Left lung (tissue), 1 donor: ENCODE measurements around the genes KCNK7 and KAT5.

- PRO-cap: no peak
Measured at GRCh38 chr11:65397061-65397679, 10.7 kb downstream of the FRMD8 start.

- PRO-cap: no peak
Measured at GRCh38 chr11:65414536-65415159, 28.2 kb downstream of the FRMD8 start.

DNA sequence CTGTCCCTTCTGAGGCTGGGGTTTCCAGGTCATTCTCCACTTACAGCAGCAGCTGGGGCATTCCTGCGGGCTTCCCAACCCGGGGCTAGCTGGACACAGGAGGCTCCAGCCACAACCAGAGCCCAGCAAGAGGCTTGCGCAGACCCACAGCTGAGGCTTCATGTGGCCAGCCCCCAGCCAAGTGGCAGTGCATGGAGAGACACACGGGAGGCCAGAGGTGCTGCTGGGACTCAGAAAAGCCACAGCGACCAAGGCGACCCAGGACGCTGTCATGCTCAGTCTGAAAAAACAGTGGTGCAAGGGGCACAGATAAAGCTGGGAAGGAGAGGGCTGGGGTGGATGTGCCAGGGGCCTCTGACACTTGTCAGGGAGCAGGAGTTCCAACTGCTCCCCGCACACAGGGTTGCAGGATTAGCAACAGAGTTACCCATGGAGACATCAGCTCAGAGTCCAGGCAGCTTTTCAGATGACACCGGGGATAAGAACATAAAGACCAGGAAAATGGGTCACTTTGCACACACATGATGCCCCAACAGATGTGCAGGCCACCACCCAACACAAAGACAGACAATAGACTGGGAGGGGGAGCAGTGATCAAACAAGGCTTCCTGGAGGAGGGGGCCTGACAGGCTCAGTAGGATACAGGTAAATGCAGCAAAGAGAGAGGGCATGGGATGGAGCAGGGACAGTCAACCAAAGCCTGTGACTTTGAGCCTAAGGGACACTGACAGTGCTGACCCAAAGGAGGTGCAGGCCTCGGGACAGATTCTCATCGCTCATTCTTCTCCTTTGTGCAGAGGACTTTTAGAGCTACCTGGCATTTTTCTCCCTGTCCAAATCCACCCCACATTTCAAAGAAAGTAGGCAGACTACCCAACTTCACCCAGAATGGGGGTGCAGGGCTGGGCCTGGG lies 29.3 kb downstream of the FRMD8 start:
- PRO-cap: unidirectional peak, plus-strand start at position 662 of the sequence

- PRO-cap: bidirectional peak, plus-strand start at chr11:65418475, minus-strand start at chr11:65418481; bidirectional peak, plus-strand start at chr11:65419311, minus-strand start at chr11:65419010
Measured at GRCh38 chr11:65418406-65419479, 32.3 kb downstream of the FRMD8 start.

- PRO-cap: unidirectional peak, plus-strand start at chr11:65426710; unidirectional peak, plus-strand start at chr11:65426846
Measured at GRCh38 chr11:65426576-65426997, 40.1 kb downstream of the FRMD8 start.

- PRO-cap: unidirectional peak, plus-strand start at chr11:65427965; unidirectional peak, plus-strand start at chr11:65428195; unidirectional peak, plus-strand start at chr11:65428227; bidirectional peak, plus-strand start at chr11:65428602, minus-strand start at chr11:65428482
Measured at GRCh38 chr11:65427630-65428617, 41.5 kb downstream of the FRMD8 start.

DNA sequence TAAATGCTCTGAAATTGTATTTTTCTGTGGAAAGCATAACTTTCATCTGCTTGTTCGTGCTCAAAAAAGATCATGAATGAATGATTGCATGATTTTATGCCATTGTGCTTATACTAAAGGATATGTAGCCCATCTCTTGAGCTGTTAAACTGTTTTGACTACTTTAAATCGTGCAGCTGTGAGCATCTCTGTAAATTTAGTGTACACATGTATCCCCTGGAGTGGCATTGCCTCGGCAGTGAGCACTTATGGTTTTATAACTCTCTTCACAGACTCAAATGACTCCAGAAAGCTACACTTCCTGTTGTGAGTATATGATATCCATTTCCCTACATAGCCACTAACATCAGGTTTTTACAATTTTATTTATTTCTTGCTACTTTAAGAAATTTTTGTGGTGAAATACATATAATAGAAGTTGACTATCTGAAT lies 44.1 kb downstream of the FRMD8 start:
- PRO-cap: no peak

DNA sequence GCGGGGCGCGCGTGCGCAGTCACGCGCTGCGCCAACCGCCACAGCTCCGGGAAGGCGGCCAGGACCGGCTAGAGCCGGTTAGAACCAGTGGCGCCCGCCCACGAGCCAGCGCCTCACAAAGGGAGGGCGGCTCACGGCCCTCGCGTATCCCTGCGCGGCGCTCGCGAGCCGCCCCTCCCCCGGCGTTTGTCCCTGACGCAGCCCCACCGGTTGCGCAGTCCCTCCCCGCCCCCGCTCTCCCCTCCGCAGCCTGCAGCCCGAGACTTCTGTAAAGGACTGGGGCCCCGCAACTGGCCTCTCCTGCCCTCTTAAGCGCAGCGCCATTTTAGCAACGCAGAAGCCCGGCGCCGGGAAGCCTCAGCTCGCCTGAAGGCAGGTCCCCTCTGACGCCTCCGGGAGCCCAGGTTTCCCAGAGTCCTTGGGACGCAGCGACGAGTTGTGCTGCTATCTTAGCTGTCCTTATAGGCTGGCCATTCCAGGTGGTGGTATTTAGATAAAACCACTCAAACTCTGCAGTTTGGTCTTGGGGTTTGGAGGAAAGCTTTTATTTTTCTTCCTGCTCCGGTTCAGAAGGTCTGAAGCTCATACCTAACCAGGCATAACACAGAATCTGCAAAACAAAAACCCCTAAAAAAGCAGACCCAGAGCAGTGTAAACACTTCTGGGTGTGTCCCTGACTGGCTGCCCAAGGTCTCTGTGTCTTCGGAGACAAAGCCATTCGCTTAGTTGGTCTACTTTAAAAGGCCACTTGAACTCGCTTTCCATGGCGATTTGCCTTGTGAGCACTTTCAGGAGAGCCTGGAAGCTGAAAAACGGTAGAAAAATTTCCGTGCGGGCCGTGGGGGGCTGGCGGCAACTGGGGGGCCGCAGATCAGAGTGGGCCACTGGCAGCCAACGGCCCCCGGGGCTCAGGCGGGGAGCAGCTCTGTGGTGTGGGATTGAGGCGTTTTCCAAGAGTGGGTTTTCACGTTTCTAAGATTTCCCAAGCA lies 27.1 kb upstream of the SCYL1 start:
- PRO-cap: bidirectional peak, plus-strand start at position 336 of the sequence, minus-strand start outside the sequence; bidirectional peak, plus-strand start at position 717 of the sequence, minus-strand start at position 696 of the sequence; bidirectional peak, plus-strand start at position 829 of the sequence, minus-strand start outside the sequence

GRCh38 chr11:65505168-65505499 lies 19.7 kb upstream of the SCYL1 start:
- PRO-cap: unidirectional peak, plus-strand start at chr11:65505274; unidirectional peak, plus-strand start at chr11:65505360

- PRO-cap: bidirectional peak, plus-strand start at chr11:65507225, minus-strand start at chr11:65507256
Measured at GRCh38 chr11:65506981-65507513, 17.8 kb upstream of the SCYL1 start.

GRCh38 chr11:65509230-65510166 lies 15.4 kb upstream of the SCYL1 start:
- PRO-cap: no peak

DNA sequence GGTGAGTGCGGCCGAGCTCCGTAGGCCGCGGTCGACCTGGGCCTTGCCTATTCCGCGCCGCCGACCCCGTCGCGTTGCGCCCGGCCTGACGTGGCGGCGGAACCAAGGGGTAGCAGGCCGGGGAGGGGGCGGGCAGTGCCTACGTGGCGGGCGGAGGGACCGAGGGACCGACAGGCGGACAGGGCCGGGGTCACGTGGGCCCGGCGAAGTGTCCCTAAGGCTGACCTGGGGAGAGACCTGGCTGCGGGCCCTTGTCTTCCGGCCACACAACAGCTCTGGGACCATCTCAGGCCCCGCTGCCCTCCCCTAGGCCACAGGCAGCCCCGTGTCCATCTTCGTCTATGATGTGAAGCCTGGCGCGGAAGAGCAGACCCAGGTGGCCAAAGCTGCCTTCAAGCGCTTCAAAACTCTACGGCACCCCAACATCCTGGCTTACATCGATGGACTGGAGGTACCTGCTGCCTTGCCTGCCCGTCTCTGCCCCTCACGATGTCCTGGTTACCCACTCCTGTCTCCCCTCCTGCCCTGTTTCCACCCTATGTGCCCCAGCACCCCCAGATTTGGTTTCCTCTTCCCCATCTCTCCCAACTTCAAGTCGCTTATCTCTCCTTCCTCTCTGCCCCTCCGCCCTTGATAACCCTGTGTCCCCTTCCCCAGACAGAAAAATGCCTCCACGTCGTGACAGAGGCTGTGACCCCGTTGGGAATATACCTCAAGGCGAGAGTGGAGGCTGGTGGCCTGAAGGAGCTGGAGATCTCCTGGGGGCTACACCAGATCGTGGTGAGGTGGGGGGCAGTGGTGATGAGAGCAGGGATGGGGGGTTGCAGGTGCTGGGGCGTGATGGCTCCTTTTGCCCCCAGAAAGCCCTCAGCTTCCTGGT lies 621 bp downstream of the SCYL1 start:
- PRO-cap: bidirectional peak, plus-strand start at position 217 of the sequence, minus-strand start at position 76 of the sequence; bidirectional peak, plus-strand start at position 521 of the sequence, minus-strand start at position 277 of the sequence

DNA sequence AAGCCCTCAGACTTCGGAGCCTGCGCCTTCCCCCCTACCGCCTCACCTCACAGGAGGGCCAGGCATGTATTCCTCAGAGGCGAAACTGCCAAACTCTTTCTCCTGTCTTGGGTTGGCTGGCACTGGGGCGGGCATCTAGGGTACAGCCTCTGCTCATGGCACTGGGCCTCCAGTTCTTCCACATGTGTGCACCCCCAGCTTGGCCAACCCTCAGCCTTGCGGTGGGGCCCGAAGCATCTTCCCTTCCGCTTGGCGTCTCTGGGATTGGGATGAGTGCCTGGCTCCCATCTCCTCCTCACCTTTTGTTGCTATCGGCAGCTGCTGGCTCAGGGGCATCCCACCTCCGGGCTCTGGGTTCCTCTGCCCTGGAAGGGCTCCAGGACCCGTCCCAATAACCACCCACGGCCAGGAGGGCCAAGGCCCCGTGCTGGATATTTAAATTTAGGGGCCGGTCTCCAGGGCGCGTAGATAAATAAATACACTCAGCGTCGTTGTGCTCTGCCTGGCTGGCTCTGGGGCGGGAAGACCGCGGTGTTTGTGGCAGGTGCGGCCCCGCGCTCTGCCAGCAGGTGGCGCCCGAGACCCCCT lies 1.5 kb downstream of the FAM89B start:
- PRO-cap: bidirectional peak, plus-strand start outside the sequence, minus-strand start at position 508 of the sequence

DNA sequence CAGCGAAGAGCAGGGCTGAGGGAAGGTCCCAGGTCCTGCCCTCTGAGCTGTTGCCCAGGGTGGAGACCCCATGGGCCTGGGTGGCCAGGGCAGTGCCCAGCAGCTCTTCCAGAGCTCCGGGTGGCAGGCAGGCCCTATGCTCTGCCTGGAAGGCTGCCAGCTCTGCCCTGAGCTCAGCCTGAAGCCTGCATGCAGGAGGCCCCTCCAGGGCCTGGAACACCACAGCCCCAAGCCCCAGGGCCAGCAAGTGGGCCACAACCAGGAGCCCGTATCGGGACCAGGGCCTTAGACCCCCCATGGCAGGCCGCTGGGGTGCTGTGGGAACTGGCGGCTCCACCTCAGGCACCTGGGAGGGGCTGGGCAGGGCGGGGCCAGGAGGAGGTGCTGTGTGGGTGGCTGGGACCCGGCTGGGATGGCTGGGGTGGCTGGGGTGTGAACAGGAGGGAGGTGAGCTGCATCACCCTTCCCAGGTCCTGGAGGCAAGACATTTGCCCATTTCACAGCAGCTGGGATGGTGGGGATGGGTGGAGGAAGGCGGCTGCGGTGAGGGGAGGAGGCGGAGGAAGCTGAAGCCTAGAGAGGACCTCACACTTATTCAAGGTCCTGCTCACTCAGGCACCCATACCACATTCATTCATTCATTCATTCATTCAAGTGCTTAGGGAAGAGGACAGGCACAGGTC lies at the start of gene KCNK7:
Gene KCNK7 (minus strand): TSS at position 326 of the 683 bp plus-strand sequence.
- PRO-cap: no peak

DNA sequence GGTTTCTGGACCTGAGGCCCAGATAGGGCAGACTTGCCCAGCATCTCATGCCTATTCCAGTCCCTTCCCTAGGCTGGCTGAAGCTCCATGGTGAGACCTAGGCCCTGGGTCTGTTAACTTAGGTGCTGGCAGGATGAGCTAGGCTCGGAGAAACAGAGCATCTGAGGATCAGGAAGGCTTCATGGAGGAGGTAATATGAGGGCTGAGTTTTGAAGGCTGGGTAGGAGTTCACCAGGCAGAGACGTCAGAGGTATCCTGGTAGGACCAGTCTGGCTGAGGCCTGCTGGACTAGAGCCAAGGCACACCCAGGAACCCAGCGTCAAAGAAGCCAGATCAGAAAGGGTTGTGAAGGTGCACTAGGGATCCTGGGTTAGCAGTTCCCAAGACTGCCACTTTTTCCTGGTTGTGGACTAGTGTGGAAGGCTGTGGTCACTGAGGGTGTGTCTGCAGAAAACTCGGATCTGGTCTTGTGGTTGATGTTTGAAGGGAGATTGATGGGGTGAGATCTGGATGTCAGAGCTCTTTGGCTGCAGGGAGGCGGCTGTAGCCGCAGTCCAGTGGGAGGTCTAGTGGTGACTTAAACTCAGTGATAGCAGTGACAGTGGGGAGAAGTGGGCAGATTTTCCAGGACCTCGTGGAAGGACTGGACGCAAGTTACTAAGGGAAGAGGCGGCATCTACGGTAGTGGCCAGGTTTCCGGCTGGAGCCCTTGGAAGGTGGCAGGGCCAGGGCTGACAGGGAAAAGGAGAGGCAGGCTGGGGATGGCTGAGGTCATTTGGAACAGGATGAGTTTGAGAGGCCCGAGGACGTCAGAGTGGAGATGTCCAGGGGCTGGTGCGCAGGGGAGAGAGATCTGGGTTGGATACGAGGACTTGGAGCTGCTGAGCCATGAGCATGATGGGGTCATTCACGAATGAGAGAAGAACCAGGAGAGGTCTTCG lies 11.0 kb downstream of the RELA start:
- PRO-cap: no peak

DNA sequence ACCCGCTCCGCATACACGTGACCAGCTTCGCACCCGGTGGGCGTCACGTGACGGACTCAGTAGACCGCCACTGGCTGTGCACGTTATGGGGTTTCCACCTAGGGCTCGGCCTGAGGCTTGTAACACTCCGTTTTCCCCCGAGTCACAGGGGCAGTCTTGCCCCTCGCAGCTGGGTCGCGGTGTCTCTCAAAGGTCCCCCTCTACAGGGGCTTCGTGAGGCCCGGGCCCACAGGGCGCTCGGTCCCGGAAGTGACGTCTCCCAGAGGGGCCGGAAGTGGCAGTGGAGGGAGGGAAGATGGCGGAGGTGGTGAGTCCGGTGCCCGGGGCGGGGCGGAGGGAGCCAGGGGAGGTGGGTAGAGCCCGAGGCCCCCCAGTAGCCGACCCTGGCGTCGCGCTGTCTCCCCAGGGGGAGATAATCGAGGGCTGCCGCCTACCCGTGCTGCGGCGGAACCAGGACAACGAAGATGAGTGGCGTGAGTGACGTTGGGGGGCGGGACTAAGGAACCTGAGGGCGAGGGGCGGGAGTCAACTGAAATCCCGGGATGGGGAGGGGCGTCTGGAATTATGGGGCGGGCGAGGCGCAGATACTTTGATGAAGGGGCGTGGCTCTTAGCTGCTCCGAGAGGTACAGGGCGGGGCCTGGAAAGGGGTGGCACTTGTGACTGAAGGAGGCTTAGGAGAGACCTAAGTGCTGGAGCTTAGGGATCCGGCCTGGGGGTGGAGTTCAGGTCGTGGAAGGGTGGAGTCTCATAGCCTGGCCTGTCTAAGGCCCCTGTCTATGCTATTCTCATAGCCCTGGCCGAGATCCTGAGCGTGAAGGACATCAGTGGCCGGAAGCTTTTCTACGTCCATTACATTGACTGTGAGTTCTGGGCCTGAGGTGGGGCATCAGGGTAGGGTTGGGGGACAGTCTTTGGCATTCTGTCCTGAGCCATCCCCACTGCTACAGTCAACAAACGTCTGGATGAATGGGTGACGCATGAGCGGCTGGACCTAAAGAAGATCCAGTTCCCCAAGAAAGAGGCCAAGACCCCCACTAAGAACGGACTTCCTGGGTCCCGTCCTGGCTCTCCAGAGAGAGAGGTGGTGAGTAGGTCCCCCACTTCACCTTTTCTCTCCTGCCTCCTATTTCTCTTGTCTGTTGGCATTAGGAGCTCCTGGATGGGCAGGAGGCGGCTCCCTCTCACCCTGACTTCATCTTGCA lies at the start of gene KAT5:
Gene KAT5 (plus strand): TSS at position 280 of the 1,204 bp plus-strand sequence.
- PRO-cap: bidirectional peak, plus-strand start at position 30 of the sequence, minus-strand start outside the sequence; bidirectional peak, plus-strand start at position 280 of the sequence, minus-strand start at position 251 of the sequence; bidirectional peak, plus-strand start at position 655 of the sequence, minus-strand start at position 412 of the sequence

GRCh38 chr11:65774087-65774587 lies 6.6 kb downstream of the AP5B1 start:
- PRO-cap: no peak

GRCh38 chr11:65775257-65775801 lies 5.4 kb downstream of the AP5B1 start:
- PRO-cap: no peak

DNA sequence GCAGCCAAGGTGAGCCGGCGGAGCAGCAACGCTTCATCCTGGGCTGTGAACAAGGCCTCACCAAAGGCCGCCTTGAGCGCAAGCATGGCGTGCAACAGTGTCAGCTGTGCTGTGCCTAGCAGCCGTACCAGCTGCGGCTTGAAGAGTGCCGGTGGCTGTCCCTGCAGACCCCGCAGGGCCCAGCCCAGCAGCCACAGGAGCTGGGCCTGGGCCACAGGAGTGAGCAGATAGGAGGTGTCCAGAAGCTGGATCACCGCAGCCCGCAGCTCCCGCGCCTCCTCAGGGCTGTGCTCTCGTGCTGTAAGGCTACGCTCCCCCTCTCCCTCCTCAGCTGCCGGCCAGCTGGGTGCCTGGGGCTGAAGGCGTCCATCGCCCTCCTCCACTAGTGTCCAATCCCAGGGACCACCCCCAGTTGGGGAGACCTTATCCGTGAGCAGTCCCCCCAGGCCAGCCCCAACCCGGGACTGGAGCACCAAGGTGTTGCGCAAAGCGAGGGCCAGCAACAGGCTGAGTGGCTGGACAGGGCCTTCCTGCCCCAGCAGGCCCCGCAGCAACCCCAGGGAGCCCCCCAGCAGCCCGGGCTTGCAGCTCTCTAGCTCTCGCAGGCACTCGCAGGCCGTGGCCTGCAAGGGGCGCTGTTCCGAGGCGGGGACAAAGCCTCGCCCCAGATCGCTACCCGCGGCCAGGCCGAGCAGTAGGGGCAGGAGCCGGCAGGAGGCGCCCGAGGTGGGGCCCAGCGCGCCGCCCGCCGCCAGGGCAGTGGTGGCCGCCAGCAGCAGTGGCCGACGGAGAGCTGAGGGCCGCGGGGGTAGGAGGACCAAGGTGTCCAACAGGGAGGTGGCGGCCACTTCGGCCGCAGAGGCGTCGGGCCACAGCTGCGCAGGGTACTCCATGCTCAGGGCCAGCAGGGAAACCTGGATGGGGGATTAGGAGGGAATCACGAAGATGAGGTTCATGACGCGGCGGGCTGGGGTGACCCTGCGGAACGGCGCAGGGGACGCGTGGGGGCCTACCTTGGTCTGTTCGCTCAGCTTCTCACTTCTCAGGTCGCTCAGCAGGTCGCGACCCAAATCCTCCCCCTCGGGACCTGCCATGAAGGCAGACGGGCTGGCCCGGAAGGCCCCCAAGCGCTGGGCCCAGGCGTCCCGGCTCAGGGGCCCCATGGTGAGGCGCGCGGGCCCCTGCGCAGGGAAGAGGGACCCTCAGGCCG lies 942 bp downstream of the AP5B1 start:
- PRO-cap: bidirectional peak, plus-strand start at position 778 of the sequence, minus-strand start at position 466 of the sequence; unidirectional peak, plus-strand start at position 858 of the sequence

DNA sequence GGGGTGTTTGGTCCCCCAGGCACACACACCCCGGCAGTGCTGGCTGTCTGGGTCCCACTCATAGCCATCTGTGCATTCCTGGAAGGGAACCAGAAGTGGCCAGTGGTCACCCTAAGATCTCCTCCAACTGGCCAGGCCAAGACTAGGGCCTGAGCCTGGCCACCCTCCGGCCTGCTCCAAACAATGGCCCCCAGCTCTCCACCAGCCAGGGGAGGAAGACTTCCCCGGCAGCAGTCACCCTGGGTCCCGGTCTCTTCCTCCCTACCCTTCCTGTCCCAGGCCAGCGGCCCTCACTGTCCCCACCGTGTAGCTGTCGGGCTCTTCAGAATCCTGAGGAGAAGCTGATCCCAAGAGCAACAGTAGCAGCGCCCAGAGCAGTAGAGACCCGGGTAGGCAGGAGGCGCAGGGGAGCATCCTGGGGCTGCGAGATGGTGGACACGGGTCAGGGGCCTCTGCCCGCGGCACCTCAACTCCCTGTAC lies 619 bp downstream of the EFEMP2 start:
- PRO-cap: bidirectional peak, plus-strand start at position 380 of the sequence, minus-strand start at position 129 of the sequence